ENCODE measurements around a stretch of chr22.

- PRO-cap, 2 experiments, result no peak in any of the 2 experiments
These were observed 1.3 kb upstream of the MAPK11 start for GRCh38 chr22:50271323-50272134.

GRCh38 chr22:50278044-50278416, 7.8 kb upstream of the MAPK11 start:
- PRO-cap, 2 experiments, result no peak in any of the 2 experiments

DNA sequence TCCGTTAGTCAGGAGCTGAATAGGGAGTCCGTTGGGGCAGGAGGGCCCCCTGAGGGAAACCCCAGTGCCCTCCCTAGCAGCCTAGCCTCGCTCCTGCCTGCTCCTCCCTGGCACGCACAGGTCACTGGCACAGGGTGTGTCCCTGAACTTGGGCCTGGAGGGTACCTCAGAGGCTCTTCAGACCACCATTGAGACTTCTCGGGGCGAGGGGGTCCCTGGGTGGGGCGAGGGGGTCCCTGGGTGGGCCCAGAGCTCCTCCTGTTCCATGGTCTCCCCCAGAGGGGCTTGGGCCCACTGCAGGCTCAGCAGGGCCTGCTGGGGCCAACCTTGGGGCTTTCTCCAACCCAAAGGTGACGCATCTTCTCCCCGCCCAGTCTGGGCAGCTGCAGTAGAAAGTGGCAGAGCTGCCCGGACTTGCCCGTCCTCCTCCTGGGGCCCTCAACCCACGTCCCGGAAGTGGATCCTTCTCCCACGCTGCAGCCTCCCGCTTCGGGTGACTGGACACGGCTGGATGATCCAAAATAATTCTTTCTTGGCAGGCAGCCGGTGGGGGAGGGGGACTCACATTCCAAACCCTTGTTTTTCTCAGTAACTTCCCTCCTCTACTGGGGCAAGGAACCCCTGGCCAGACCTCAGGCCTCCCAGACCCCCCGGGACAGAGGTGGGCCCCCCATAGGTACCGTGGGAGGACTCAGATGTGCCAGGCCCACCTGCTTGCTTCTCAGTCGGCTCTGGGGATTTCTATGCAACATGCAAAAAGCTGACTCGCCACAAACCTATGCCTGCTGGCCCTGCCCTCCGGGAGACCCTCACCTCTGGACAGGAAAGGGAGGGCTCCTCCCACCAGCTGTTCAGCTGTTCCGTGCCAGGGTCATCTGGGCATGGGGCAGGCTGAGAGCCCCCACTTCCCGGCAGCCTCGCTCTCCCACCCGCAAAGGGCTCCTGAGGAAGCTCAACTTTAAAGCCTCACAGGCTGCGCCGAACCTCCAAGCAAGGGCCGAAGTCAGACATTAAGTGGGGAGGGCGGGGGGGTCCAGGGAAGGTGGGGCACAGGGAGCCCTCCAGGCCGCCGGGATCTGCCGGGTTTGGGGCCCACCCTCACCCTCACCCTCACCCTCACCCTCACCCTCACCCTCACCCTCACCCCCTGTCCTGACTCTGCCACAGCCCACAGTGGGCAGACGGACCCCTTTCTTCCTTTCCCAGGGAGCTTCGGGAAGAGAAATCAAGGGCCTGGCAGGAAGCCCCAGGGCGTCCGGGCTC, 1.4 kb downstream of the PLXNB2 start:
- PRO-cap, 2 experiments, result peak in 1 of 2 experiments; most common plus-strand start position 467 of the sequence (in 1); most common minus-strand start position 400 of the sequence (in 1)

DNA sequence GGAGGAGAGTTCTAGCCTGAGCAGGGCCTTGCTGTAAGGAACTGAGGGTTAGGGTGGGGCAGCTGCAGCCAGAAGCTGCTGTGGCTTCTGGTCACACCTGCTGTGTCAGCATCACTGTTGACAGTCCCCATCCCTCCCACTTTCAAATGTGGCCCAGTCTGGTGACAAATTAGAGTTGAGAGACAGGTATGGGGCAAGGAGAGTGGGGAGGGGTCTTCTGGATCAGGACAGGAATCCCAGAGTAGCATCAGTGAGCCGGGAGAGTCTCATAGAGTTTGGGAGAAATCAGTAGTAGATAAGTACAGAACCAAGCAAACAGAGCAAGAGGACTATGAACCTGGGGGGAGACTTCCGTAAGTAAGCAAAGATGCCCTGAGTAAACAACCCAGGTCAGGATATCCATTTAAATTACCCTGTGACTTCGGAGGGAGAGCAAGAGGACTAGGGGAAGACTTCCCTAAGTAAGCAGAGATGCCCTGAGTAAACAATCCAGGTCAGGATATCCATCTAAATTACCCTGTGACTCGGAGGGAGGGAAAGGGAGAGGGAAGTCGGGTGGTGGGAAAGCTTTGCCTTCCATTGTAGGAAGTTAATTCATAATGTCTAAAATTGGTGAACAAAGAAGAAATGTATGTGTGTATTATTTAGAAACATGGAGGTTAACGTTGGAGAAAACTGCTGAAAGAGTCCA, 53.8 kb downstream of the PPP6R2 start:
- PRO-cap, 2 experiments, result no peak in any of the 2 experiments

DNA sequence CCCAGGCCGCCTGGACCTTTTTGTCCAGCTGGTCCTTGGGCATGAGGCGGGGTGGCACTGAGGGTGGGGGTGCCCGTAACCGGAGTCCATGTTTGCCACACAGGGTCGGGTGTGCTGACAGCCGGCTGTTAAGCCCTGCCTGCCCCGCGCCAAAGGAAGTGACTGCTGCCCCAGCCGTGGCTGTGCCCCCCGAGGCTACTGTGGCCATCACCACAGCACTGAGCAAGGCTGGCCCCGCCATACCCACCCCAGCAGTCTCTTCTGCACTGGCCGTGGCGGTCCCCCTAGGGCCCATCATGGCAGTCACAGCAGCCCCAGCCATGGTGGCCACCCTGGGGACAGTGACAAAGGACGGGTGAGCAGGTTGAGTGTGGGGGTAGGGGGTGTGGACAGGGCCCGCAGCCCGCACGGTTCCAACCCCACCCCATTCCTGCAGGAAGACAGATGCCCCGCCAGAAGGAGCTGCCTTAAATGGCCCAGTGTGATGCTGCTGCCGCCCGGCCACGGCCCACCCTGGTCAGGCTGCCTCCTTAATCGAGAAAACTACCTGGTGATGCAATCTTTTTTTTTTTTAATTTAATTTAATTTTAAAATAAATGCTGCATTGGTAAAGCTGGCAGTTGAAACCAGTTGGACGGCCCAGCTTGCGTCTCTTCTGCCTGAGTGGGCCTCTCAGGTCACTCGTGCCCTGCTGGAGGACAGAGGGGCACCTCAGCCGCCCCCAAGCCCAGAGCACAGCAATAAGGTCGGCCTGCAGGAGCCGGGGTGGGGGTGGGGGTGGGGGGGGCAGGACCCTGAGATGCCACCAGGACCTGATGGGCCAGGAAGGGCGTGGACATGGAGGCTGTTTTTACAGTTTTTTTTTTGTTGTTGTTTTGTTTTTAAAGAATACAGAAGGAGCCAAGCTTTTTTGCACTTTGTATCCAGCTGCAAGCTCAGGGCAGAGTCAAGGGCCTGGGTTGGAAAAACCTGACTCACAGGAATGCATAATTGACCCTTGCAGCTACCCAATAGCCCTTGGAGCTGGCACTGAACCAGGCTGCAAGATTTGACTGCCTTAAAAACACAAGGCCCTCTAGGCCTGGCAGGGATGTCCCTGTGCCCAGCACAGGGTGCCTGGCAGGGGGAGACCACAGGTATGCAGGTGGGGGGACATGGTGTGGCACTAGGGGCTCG, 30.7 kb downstream of the SBF1 start:
- PRO-cap, 2 experiments, result no peak in any of the 2 experiments

- PRO-cap, 2 experiments, result peak in 1 of 2 experiments; most common minus-strand start chr22:50485884 (in 1)
These were observed 1.1 kb upstream of the MIOX start for GRCh38 chr22:50485631-50485972.

- PRO-cap, 2 experiments, result no peak in any of the 2 experiments
These were observed 9.1 kb downstream of the LMF2 start for GRCh38 chr22:50498248-50499007.

DNA sequence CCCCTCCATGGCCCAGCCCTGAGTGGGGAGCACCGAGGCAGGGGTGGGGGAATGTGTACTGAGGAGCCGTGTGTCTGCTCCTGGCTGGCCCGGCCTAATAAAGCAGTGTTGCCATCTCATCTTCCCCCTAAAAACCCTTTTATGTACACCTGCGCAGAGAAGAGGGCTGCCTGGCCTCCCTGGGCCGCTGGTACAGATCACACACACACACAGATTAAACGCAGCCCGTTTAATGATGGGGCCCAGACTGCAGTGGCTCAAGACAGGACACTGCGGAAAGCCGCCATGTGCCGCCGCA, 2.1 kb downstream of the SCO2 start:
- PRO-cap, 2 experiments, result no peak in any of the 2 experiments

DNA sequence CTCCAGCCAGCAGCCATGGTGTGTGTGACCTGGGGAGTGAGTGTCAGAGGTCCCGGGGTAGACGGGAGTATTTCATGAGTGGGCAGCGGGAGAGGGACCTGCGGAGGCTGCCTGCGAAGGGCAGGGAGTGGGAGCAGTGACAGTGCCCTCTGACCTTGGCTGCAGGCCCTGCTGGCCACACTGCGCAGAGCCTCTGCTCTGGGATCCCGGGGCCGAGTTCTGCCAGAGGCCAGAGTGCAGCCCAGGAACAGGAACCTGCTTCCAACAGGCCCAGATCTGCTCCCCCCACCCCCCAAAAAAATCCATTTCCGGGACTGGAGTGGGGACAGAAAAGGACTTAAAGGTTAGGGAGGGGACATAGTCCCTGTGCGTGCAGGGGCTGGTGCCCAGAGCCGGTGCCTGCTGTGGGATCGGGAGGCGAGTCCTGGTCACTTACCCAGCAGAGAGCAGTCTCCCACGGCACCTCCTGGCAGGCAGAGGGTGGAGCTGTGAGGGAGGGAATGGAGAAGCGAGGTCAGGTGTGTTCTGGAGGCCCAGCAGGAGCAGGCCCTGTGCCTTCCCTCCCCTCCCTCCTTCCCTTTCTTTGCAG, 37.1 kb upstream of the ACR start:
- PRO-cap, 2 experiments, result no peak in any of the 2 experiments

GRCh38 chr22:50720756-50721110, 17.3 kb upstream of the ACR start:
- PRO-cap, 2 experiments, result no peak in any of the 2 experiments

GRCh38 chr22:50731000-50731968, 6.7 kb upstream of the ACR start:
- PRO-cap, 2 experiments, result no peak in any of the 2 experiments

All from Colon Carcinoma Metastatic in the Lung (tissue), 2 donors.